K562 (cell line): ENCODE measurements around the gene TNFRSF12A.

- RAMPAGE, long total RNA = no peak
- RRBS = no CpG with 5 or more reads among the region's 10 CpGs
PRO-cap:
- standard = no peak
- CoPRO, capped RNA only, 2 experiments = no peak in any of the 2 experiments
- CoPRO, capped and uncapped RNA, 2 experiments = no peak in any of the 2 experiments
- CoPRO, uncapped RNA only, 2 experiments = no peak in any of the 2 experiments
CAGE:
- cytosol, long polyA plus RNA = no peak
- long polyA plus RNA = no peak
- nucleolus, long total RNA = no peak
- nucleus, long polyA plus RNA = no peak
Observed at GRCh38 chr16:2990945-2991298, 10.7 kb upstream of the PKMYT1 start.

DNA sequence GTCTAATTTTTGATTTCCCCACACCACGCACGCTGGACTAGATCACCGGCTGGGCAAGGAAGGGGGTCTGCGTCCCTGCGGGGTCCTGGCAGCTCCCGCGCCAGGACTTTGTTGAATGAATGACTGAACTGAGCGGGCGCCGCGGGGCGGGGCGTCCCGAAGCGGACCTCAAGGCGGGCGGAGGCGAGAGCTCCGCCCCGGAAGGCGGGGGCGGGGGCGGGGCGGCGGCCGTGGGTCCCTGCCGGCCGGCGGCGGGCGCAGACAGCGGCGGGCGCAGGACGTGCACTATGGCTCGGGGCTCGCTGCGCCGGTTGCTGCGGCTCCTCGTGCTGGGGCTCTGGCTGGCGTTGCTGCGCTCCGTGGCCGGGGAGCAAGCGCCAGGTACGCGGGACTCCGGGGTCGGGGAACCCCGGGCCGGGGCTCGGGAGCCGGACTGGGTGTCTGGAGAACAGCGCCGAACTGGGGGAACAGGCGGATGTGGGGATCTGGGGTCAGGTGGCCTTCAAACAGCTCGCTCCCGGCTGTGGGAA lies at the start of gene TNFRSF12A:
TNFRSF12A (plus strand) TSS at position 258 of the 530 bp plus-strand sequence.
- RAMPAGE, long total RNA = no peak
- RRBS = 1% methylated on average over 32 of the region's 59 CpGs
PRO-cap:
- standard = bidirectional peak, plus-strand start at position 258 of the sequence, minus-strand start at position 117 of the sequence
- CoPRO, capped RNA only, 2 experiments = peak in 2 of 2 experiments; most common plus-strand start position 258 of the sequence (in 2); most common minus-strand start position 117 of the sequence (in 2)
- CoPRO, capped and uncapped RNA, 2 experiments = peak in 2 of 2 experiments; most common plus-strand start position 258 of the sequence (in 2); most common minus-strand start position 117 of the sequence (in 2)
- CoPRO, uncapped RNA only, 2 experiments = peak in 2 of 2 experiments; most common plus-strand start position 258 of the sequence (in 2); most common minus-strand start position 110 of the sequence (in 1)
CAGE:
- cytosol, long polyA plus RNA = no peak
- long polyA plus RNA = start-site peak on the plus strand centred at position 252 of the sequence, 78 bp wide, 25 and 55 reads in 2 replicates
- nucleolus, long total RNA = no peak
- nucleus, long polyA plus RNA = no peak

GRCh38 chr16:3046802-3047849 lies 765 bp downstream of the MMP25 start:
- RAMPAGE, long total RNA = no peak
- RRBS = 36% methylated on average over 10 of the region's 54 CpGs
PRO-cap:
- standard = no peak
- CoPRO, capped RNA only, 2 experiments = no peak in any of the 2 experiments
- CoPRO, capped and uncapped RNA, 2 experiments = no peak in any of the 2 experiments
- CoPRO, uncapped RNA only, 2 experiments = no peak in any of the 2 experiments
CAGE:
- cytosol, long polyA plus RNA = no peak
- long polyA plus RNA = no peak
- nucleolus, long total RNA = no peak
- nucleus, long polyA plus RNA = no peak

DNA sequence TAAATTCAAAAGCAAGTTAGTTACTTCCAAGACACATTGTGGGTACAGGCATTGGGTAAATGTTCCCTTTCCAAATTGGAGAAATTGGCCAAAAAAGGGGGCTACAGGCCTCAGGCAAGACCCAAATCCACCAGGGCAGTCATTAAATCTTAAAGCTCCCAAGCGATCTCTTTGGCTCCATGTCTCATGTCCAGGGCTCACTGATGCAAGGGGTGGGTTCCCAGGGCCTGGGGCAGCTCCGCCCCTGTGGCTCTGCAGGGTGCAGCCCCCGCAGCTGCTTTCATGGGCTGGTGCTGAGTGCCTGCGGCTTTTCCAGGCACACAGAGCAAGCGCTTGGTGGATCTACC lies 5.0 kb downstream of the IL32 start:
- RAMPAGE, long total RNA = no peak
- RRBS = no CpG with 5 or more reads among the region's 5 CpGs
PRO-cap:
- standard = no peak
- CoPRO, capped RNA only, 2 experiments = peak in 1 of 2 experiments; most common minus-strand start position 192 of the sequence (in 1)
- CoPRO, capped and uncapped RNA, 2 experiments = no peak in any of the 2 experiments
- CoPRO, uncapped RNA only, 2 experiments = no peak in any of the 2 experiments
CAGE:
- cytosol, long polyA plus RNA = no peak
- long polyA plus RNA = no peak
- nucleolus, long total RNA = no peak
- nucleus, long polyA plus RNA = no peak

- RAMPAGE, long total RNA = no peak
- RRBS = no CpG with 5 or more reads among the region's 17 CpGs
PRO-cap:
- standard = no peak
- CoPRO, capped RNA only, 2 experiments = no peak in any of the 2 experiments
- CoPRO, capped and uncapped RNA, 2 experiments = no peak in any of the 2 experiments
- CoPRO, uncapped RNA only, 2 experiments = no peak in any of the 2 experiments
CAGE:
- cytosol, long polyA plus RNA = no peak
- long polyA plus RNA = no peak
- nucleolus, long total RNA = no peak
- nucleus, long polyA plus RNA = no peak
Observed at GRCh38 chr16:3112972-3113641, 721 bp downstream of the ZNF205 start.

GRCh38 chr16:3125430-3126321 lies 9.2 kb upstream of the ZNF213 start:
- RAMPAGE, long total RNA = no peak
- RRBS = no CpG with 5 or more reads among the region's 10 CpGs
PRO-cap:
- standard = no peak
- CoPRO, capped RNA only, 2 experiments = no peak in any of the 2 experiments
- CoPRO, capped and uncapped RNA, 2 experiments = no peak in any of the 2 experiments
- CoPRO, uncapped RNA only, 2 experiments = peak in 2 of 2 experiments; most common plus-strand start chr16:3125786 (in 1); most common minus-strand start chr16:3125650 (in 1)
CAGE:
- cytosol, long polyA plus RNA = no peak
- long polyA plus RNA = no peak
- nucleolus, long total RNA = no peak
- nucleus, long polyA plus RNA = no peak

GRCh38 chr16:3170511-3171202 lies 35.8 kb downstream of the ZNF213 start:
- RAMPAGE, long total RNA = no peak
- RRBS = 54% methylated on average over 31 of the region's 50 CpGs
PRO-cap:
- standard = no peak
- CoPRO, capped RNA only, 2 experiments = no peak in any of the 2 experiments
- CoPRO, capped and uncapped RNA, 2 experiments = no peak in any of the 2 experiments
- CoPRO, uncapped RNA only, 2 experiments = no peak in any of the 2 experiments
CAGE:
- cytosol, long polyA plus RNA = no peak
- long polyA plus RNA = no peak
- nucleolus, long total RNA = no peak
- nucleus, long polyA plus RNA = no peak

DNA sequence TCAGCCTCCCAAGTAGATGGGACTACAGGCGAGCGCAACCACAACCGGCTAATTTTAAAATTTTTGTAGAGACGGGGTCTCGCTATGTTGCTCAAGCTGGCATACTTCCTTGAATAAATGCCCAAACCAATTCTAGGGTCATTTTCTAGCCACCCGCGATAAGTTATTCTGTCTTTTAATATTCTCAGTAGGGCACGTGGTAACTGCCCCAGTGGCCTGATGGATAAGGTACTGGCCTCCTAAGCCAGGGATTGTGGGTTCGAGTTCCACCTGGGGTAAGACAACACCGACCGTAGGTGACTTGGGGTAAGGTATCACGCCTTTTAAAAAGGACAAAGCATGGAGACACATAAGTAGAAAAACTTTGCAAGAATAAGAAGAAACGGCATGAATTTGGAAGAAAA lies 41.2 kb downstream of the ZNF200 start:
- RAMPAGE, long total RNA = no peak
- RRBS = no CpG with 5 or more reads among the region's 13 CpGs
PRO-cap:
- standard = no peak
- CoPRO, capped RNA only, 2 experiments = no peak in any of the 2 experiments
- CoPRO, capped and uncapped RNA, 2 experiments = no peak in any of the 2 experiments
- CoPRO, uncapped RNA only, 2 experiments = no peak in any of the 2 experiments
CAGE:
- cytosol, long polyA plus RNA = no peak
- long polyA plus RNA = no peak
- nucleolus, long total RNA = no peak
- nucleus, long polyA plus RNA = no peak

- RAMPAGE, long total RNA = no peak
- RRBS = no CpG with 5 or more reads among the region's 27 CpGs
PRO-cap:
- standard = no peak
- CoPRO, capped RNA only, 2 experiments = no peak in any of the 2 experiments
- CoPRO, capped and uncapped RNA, 2 experiments = no peak in any of the 2 experiments
- CoPRO, uncapped RNA only, 2 experiments = peak in 2 of 2 experiments; most common plus-strand start chr16:3289354 (in 1)
CAGE:
- cytosol, long polyA plus RNA = no peak
- long polyA plus RNA = no peak
- nucleolus, long total RNA = no peak
- nucleus, long polyA plus RNA = no peak
Observed at GRCh38 chr16:3289114-3290429, 6.3 kb downstream of the ZNF263 start.

DNA sequence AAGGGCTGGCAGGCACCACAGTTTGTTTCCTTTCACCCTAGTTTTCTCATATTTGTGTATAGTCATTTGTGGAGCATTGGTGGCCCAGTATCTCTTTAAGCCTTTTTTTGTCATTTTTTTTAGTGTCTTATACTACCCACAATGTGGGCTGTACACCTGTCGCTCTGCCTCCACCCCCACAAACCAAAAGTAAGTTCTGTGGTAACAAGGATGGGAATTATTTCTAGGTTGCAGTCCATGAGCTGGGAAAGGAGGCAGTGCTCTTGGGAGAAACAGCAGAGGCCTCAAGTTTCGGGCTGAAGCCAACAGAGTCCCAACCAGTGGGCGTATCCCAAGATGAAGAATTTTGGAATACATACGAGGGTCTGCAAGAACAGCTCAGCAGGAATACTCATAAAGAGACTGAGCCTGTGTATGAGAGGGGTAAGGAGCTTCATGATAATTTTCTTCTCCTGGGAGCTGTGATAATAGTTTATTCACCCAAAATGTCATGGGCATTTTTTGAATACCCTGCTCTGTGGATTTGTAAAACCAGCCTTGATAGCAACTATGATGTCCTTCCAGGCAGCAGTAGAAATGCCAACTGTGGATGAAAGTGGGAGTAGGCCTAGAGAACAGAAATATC lies 6.3 kb downstream of the ZNF75A start:
- RAMPAGE, long total RNA = no peak
- RRBS = no CpG with 5 or more reads among the region's 4 CpGs
PRO-cap:
- standard = no peak
- CoPRO, capped RNA only, 2 experiments = no peak in any of the 2 experiments
- CoPRO, capped and uncapped RNA, 2 experiments = no peak in any of the 2 experiments
- CoPRO, uncapped RNA only, 2 experiments = peak in 2 of 2 experiments; most common plus-strand start position 132 of the sequence (in 1)
CAGE:
- cytosol, long polyA plus RNA = no peak
- long polyA plus RNA = no peak
- nucleolus, long total RNA = no peak
- nucleus, long polyA plus RNA = no peak

- RAMPAGE, long total RNA = no peak
- RRBS = no CpG with 5 or more reads among the region's 16 CpGs
PRO-cap:
- standard = no peak
- CoPRO, capped RNA only, 2 experiments = no peak in any of the 2 experiments
- CoPRO, capped and uncapped RNA, 2 experiments = no peak in any of the 2 experiments
- CoPRO, uncapped RNA only, 2 experiments = no peak in any of the 2 experiments
CAGE:
- cytosol, long polyA plus RNA = no peak
- long polyA plus RNA = no peak
- nucleolus, long total RNA = no peak
- nucleus, long polyA plus RNA = no peak
Observed at GRCh38 chr16:3576295-3576897, 807 bp downstream of the NLRC3 start.

DNA sequence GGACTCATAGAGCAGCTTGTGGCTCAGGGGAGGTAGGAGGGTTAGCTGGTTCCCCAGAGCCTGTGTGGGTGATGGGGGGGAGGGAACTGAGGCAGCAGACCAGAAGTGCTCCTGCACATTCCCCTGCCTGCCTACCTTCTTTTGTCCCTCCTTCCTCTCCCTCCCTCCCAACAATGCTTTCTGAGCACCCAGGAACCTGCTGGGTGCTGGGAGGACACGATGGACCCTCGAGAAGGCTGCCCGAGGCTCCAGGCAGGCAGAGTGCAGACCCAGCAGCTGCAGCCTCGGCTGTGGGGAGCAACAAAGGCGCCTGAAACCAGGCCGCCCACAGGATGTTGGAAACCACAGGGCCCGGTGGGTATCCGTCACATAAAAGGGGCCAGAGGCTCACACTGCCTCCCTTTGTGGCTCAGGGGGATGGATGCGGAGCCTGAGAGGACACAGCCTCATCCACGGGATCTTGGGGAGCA lies 1.5 kb upstream of the NLRC3 start:
- RAMPAGE, long total RNA = no peak
- RRBS = no CpG with 5 or more reads among the region's 10 CpGs
PRO-cap:
- standard = no peak
- CoPRO, capped RNA only, 2 experiments = no peak in any of the 2 experiments
- CoPRO, capped and uncapped RNA, 2 experiments = no peak in any of the 2 experiments
- CoPRO, uncapped RNA only, 2 experiments = no peak in any of the 2 experiments
CAGE:
- cytosol, long polyA plus RNA = no peak
- long polyA plus RNA = no peak
- nucleolus, long total RNA = no peak
- nucleus, long polyA plus RNA = no peak

DNA sequence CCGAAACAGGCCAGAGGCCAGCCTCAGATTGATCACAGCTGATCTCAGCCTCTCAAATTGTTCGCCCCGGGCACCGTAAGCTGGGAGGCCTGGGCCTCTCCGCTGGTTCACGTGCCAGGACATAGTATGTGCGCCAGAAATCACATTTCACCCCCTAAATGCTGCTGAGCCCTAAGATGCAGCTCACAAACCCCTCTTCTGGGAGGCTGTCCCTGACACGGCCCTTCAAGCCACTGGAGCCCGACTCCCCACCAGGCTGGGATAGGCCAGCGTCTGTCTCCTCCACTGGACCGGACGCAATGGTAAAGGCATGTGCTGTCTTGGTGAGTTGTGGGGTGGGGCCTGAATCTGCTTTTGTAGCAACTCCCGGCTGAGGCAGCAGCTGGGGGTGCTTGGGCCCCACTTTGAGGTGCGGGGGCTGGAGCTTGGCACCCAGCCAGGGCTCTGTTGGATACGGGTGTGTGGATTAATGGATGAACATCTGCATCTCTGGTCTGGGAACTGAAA lies 3.4 kb upstream of the NLRC3 start:
- RAMPAGE, long total RNA = no peak
- RRBS = 75% methylated on average over 3 of the region's 15 CpGs
PRO-cap:
- standard = no peak
- CoPRO, capped RNA only, 2 experiments = no peak in any of the 2 experiments
- CoPRO, capped and uncapped RNA, 2 experiments = no peak in any of the 2 experiments
- CoPRO, uncapped RNA only, 2 experiments = peak in 1 of 2 experiments; most common minus-strand start position 59 of the sequence (in 1)
CAGE:
- cytosol, long polyA plus RNA = no peak
- long polyA plus RNA = no peak
- nucleolus, long total RNA = no peak
- nucleus, long polyA plus RNA = no peak

- RAMPAGE, long total RNA = no peak
- RRBS = 100% methylated on average over 3 of the region's 34 CpGs
PRO-cap:
- standard = no peak
- CoPRO, capped RNA only, 2 experiments = no peak in any of the 2 experiments
- CoPRO, capped and uncapped RNA, 2 experiments = no peak in any of the 2 experiments
- CoPRO, uncapped RNA only, 2 experiments = no peak in any of the 2 experiments
CAGE:
- cytosol, long polyA plus RNA = no peak
- long polyA plus RNA = no peak
- nucleolus, long total RNA = no peak
- nucleus, long polyA plus RNA = no peak
Observed at GRCh38 chr16:3590677-3591701, 13.8 kb upstream of the NLRC3 start.

DNA sequence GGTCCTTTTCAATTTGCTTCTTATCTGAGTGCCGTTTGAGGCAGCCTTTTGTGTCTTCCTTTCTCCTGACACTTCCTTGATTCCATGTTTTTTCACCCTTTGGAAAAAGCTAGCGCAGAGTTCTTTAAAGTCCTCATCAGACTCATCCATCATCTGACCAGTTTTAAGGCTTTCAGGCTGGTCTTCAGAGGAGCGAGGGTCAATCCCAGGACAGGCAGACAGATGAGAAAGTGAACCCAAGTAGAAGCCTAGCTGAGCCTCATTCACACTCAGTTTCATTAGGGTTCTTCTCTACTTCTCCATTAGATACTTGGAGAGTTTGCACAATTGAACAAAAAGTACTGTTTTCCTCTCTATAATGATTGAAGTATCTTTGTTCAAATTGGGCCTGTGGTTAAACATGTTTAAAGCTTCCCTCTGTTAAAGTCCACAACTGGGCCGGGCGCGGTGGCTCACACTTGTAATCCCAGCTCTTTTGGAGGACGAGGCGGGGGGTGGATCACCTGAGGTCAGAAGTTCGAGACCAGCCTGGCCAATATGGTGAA lies 2.6 kb downstream of the SLX4 start:
- RAMPAGE, long total RNA = no peak
- RRBS = no CpG with 5 or more reads among the region's 9 CpGs
PRO-cap:
- standard = no peak
- CoPRO, capped RNA only, 2 experiments = no peak in any of the 2 experiments
- CoPRO, capped and uncapped RNA, 2 experiments = no peak in any of the 2 experiments
- CoPRO, uncapped RNA only, 2 experiments = no peak in any of the 2 experiments
CAGE:
- cytosol, long polyA plus RNA = no peak
- long polyA plus RNA = no peak
- nucleolus, long total RNA = no peak
- nucleus, long polyA plus RNA = no peak

GRCh38 chr16:3622009-3622356 lies 10.6 kb upstream of the SLX4 start:
- RAMPAGE, long total RNA = no peak
- RRBS = no CpG with 5 or more reads among the region's 8 CpGs
PRO-cap:
- standard = no peak
- CoPRO, capped RNA only, 2 experiments = no peak in any of the 2 experiments
- CoPRO, capped and uncapped RNA, 2 experiments = no peak in any of the 2 experiments
- CoPRO, uncapped RNA only, 2 experiments = no peak in any of the 2 experiments
CAGE:
- cytosol, long polyA plus RNA = no peak
- long polyA plus RNA = no peak
- nucleolus, long total RNA = no peak
- nucleus, long polyA plus RNA = no peak

DNA sequence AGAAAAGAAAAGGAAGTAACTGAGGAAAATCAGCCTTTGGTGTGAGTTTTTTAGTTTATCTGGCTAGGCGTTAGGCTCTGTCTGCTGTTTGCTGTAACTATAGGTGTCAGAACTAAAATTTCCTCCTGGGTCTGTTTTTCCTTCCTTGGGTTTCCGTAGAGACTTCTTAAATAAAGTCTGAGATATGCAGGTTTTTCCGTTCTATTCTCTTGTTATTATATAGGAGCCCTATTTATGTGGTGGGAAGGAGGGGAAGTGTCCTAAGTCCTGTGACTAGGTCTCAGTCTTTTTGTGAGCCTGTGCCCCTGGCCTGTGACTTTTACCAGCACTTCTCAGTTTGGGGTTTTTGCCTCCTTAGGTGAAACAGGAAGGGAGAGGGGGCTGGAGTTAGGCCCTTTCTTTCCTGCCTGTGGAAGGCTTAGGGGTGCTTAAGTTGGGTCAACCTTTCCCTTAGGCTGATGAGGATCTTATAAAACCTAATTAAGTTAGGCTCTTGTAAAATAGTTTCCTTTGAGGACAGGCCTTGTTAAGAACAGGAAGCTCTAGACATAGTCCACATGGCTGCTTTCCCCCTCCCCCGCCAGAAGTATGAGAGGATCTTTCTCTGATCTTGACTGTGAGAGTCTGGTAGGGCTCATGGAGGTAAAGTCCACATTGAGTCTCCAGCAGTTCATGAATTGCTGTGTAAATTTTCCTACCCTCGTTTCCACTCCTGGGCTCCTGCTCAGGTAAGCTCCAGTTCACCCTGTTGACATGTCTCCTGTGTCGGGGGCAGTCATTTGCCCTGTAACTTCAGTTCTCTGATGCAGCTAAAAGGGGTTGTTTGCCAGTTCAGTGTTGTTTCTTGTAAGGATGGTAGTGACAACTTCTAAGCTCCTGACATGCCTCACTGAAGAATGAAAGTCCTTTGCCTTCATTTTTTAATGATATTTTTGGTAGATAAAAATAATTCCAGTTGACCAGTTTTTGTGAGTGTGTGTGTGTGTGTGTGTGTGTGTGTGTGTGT lies 17.1 kb upstream of the DNASE1 start:
- RAMPAGE, long total RNA = no peak
- RRBS = no CpG with 5 or more reads among the region's 6 CpGs
PRO-cap:
- standard = no peak
- CoPRO, capped RNA only, 2 experiments = no peak in any of the 2 experiments
- CoPRO, capped and uncapped RNA, 2 experiments = no peak in any of the 2 experiments
- CoPRO, uncapped RNA only, 2 experiments = no peak in any of the 2 experiments
CAGE:
- cytosol, long polyA plus RNA = no peak
- long polyA plus RNA = no peak
- nucleolus, long total RNA = no peak
- nucleus, long polyA plus RNA = no peak

- RAMPAGE, long total RNA = no peak
- RRBS = no CpG with 5 or more reads among the region's 9 CpGs
PRO-cap:
- standard = no peak
- CoPRO, capped RNA only, 2 experiments = no peak in any of the 2 experiments
- CoPRO, capped and uncapped RNA, 2 experiments = no peak in any of the 2 experiments
- CoPRO, uncapped RNA only, 2 experiments = peak in 2 of 2 experiments; most common plus-strand start chr16:3655346 (in 1); most common minus-strand start chr16:3655345 (in 1)
CAGE:
- cytosol, long polyA plus RNA = no peak
- long polyA plus RNA = no peak
- nucleolus, long total RNA = no peak
- nucleus, long polyA plus RNA = no peak
Observed at GRCh38 chr16:3655228-3655535, 691 bp downstream of the DNASE1 start.